Thoracic aorta endothelial cell (primary cell): ENCODE measurements around the genes EEIG1 and PTGES2.

GRCh38 chr9:127980898-127981079 lies at the start of gene EEIG1:
Gene EEIG1, minus strand, starts transcription at chr9:127980989.
- CAGE, long polyA plus RNA, result no peak

DNA sequence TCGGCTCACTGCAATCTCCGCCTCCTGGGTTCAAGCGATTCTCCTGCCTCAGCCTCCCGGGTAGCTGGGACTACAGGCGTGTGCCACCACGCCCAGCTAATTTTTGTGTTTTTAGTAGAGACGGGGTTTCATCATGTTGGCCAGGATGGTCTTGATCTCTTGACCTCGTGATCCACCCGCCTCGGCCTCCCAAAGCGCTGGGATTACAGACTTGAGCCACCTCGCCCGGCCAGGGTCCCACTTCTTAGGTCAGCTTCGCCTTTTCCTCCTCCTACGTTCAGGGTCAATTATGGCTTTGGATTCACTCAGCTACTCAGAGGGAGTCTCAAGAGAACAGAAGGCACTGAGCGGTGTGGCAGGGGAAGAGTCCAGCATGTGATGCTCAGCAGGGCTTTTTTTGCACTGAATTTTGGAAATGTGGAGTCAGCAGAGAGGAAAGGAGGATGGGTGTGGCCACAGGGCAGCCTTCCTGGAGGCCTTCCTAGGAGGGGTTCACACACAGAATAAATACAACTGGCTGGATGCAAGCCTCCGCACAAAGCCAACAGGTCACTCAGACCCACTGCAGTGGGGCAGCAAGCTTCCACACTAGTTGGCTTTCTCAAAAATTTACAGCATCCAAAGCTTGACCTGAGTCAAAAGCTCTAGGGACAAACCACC lies 4.9 kb downstream of the NAIF1 start:
- CAGE, long polyA plus RNA, result no peak

- CAGE, long polyA plus RNA, result no peak
Observed at GRCh38 chr9:128066257-128066901, 741 bp downstream of the NAIF1 start.

- CAGE, long polyA plus RNA, result no peak
Observed at GRCh38 chr9:128079405-128079551, 11.2 kb downstream of the SLC25A25 start.

DNA sequence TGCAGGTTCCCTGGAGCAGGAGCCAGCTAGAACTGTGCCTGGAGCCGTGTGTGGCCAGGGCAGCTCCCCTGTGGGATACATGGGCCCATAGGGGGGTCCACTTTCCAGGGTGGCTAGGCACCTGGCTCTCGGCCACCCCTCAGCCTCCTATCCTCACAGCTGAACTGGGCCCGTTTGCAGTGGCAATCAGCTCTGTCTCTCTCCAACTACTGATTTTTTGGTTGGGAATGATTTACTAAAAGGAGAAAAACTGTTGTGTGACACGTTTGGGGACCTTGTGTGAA lies 29.7 kb downstream of the PTGES2 start:
- CAGE, long polyA plus RNA, result no peak

GRCh38 chr9:128100774-128101583 lies 26.6 kb downstream of the PTGES2 start:
- CAGE, long polyA plus RNA, result no peak

GRCh38 chr9:128112272-128112703 lies 15.2 kb downstream of the PTGES2 start:
- CAGE, long polyA plus RNA, result no peak

DNA sequence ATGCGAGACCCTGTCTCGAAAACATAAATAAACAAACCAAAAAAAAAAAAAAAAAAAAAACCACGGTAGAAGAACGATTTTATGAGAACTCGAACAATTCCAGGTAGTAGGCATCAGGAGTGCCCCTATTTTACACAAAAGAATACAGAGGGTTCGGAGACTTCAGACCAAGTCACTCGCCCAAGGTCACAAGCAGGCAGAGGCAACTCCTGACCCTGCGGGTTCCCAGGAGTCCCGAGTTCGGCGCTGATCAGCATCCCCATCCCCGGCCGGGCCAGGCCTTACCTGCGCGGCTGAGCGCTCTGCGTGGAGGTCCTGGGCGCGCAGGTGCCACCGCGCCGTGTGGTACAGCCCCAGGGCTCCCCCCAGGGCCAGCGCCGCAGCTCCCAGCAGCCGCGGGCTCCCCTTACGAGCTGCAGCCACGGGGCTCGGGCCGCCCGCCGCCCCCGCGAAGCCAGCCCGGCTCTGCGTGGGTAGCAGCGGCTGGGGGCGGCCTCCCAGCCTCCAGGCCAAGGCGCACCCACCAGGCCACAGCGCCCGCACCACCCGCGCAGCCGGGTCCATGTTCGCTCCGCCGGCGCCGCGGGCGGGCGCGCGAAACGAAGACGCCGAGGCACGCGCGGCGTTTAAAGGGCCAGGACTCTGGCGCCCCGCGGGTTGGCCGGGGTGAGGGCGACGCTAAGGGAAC lies at the start of gene PTGES2:
PTGES2 (minus strand) TSS at position 576 of the 688 bp plus-strand sequence.
- CAGE, long polyA plus RNA, result no peak

DNA sequence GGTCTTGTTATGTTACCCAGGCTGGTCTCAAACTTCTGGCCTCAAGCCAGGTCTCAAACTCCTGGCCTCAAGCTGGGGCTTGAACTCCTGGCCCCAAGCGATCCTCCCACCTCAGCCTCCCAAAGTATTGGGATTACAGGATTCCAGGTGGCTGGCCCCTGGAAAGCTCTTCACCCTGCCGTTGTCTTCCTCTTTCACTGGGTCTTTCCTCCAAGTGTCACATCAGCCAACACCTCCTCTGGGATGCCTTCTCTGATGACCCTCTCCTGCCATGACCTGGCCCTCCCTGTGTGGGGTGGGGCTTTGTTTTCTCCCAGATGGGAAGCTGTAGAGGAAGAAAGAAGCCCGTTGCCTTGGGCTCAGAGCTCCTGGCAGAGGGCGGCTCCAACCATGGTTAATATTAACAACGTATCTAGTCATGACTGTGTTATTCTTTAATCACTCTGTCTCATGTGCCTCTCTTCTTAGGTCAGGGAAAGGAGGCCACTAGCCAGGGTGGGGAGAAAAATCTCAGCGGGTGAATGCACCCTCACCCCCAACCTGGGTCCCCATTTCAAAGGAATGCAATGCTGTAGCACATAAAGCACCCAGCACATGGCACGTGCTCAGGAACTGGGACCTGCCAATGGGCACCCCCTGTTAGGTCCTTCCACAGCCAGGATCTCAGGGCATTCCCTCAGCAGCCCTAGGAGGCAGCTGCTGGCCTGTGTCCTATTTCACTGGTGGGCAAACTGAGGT lies 8.5 kb downstream of the DNM1 start:
- CAGE, long polyA plus RNA, result no peak

- CAGE, long polyA plus RNA, result no peak
Observed at GRCh38 chr9:128244700-128245487, 30.9 kb downstream of the GOLGA2 start.

DNA sequence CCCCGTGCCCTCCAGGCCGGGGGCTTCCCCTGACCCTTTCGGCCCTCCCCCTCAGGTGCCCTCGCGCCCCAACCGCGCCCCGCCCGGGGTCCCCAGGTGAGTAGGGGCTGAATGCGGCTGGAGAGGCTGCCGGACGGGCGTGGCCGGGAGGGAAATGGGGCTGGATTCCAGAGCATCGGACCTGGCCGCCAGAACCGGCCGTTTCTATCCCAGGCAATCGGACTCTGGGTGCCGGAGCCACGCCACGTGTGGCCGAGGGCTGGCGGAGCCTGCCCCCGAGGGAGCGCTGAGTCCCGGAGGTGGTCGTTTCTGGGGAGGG lies 25.0 kb downstream of the GOLGA2 start:
- CAGE, long polyA plus RNA, result no peak

- CAGE, long polyA plus RNA, result no peak
Observed at GRCh38 chr9:128276439-128277187, 537 bp downstream of the SWI5 start.

- CAGE, long polyA plus RNA, result no peak
Observed at GRCh38 chr9:128298762-128299478, 22.8 kb downstream of the SWI5 start.

DNA sequence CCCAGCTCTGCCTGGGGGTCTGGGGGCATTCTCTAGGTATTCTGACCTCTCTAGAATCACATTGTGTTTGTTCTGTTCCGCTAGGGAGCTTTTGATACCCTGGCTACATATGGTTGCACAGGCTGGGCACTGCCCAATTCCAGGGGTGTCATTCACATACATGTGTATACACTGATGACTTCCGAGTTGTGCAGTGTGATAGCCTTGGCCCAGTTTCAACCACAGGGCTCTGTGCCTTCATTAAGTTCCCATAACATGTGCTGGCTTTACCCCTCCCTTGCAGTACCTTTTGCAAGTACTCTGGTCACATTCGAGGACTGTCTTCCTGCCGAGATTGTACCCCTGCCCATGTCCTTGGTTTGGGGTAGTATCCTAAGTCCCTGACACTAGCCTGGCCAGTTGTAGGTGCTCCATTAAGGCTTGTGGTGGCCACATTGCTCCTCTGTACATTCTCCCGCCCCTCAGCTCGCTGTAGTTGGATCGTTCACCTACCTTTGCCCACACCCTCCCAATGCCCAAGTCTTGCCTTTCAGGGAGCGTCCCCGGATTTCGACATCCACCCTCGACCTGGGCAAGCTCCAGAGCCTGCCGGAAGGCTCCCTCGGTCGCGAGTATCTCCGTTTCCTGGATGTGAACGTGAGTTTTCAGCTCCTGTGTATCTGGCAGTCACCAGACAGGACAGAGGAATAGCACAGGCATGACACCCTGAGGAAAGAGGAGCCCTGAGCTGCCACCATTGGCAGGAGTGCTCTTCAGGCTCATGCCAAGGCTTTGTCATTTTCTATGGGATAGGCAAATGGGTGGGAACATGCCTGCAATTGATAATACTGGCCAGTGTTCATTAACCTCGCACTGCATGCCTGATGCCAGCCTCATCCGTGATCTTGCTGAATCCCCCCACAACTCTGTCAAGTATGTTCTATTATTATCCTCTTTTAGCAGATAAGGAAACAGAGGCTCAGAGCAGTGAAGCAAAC lies 2.9 kb downstream of the COQ4 start:
- CAGE, long polyA plus RNA, result no peak

DNA sequence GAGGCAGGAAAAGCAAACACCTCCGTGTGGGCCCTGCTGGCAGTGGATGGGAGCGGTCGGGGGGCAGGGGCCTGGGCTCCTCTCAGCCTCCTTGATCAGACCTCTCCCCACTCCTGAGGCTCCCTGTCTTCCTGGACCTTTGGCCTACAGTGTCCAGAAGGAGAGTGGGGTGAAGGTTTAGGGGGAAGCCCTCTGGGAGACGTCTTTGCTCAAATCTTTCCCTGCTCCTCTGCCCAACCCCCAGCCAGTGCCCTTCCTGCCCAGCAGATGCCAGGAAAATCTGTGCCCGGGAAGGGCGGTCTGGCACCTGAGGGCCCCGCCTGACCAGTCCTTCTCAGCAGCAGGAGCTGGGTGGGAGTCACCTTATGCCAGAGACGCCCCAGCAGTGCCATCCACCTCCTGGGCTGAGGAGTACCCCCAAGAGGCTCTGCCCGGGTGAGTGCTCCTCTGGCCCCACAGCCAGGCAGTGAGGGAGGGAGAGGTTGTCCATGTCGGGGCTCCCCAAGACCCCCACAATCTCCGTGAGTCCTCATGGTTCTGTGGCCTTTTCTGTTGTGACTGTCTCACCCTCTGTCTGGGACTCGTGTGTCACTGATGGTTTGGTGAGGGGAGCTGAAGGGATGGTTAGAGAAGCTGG lies 14.9 kb upstream of the CERCAM start:
- CAGE, long polyA plus RNA, result no peak

DNA sequence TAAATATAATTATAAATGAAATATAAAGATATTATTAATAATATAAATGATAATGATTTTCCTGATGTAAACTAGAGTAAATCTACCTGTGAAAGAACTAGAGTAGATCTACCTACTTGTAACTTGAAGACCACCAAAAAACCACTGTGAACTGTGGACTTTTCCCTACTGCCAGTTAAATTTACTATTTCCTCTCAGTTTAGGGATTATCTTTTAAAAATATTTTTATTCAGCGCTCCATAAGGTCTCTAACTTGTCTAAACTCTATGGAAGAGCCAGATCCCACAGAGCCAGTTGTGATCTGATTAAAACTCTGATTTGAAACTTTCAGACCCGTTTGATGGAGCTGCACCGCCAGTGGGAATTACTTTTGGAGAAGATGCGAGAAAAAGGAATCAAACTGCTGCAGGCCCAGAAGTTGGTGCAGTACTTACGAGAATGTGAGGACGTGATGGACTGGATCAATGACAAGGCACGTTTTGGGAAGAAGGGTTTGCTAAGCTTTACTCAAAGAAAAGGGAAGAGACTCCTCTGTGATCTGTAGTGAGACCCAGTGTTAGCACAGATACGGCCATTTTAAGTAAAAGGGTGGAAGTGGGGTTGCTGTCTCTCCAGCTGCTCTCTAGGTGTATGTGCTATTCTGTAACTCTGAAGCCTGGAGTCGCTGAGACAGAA lies 22.1 kb downstream of the SPTAN1 start:
- CAGE, long polyA plus RNA, result no peak

GRCh38 chr9:128577025-128577771 lies 24.8 kb downstream of the SPTAN1 start:
- CAGE, long polyA plus RNA, result no peak

DNA sequence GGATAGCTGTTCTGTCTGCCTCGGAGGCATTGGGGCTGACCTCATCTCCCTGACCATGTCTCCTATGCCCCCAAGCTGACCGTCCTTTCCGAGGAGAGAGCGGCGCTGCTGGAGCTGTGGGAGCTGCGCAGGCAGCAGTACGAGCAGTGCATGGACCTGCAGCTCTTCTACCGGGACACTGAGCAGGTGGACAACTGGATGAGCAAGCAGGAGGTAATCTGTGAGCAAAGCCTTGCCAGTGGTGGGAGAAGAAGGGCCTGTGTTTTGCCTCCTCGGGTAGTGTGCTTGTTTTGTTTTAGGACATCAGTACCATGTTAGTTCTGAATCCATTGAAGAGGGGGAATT lies 28.4 kb downstream of the SPTAN1 start:
- CAGE, long polyA plus RNA, result no peak

- CAGE, long polyA plus RNA, result no peak
Observed at GRCh38 chr9:128617624-128618243, 38.9 kb downstream of the DYNC2I2 start.

DNA sequence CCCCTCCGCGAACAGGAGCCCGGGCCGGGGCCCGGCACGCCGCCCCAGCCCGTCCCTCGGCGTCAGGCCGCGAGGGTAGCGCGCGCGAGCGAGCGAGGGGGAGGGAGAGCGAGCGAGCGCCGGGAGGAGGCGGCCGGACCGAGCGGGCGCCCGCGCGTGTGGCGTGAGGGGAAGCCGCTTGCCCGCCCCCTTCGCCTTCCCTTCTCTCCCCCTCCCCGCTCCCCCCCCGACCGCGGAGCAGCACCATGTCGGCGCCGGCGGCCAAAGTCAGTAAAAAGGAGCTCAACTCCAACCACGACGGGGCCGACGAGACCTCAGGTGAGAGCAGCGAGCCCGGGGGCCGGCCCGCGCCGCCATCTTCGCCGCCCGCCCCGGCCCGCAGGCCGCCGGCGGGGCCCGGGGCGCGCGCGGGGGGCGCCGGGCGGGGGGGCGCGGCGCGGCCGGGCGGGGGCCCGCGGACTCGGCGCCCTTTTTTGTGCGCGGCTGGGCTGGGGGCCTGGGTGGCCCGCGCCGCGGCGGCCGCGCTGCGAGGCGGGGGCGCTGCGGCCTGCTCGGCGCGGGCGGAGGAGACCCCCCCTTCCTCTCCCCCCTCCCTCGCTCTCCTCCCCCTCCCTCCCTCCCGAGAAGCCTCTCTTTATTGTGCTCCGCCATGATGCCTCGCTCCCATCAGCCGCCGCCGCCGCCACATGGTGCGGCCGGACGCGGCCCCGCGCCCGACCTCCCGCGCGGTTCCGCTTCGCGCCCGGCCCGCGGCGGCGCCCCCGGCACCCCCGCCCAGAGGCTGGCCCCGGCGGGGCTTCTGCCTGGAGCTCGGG lies 523 bp downstream of the SET start:
- CAGE, long polyA plus RNA, result no peak